ENCODE measurements around a stretch of chr17.

DNA sequence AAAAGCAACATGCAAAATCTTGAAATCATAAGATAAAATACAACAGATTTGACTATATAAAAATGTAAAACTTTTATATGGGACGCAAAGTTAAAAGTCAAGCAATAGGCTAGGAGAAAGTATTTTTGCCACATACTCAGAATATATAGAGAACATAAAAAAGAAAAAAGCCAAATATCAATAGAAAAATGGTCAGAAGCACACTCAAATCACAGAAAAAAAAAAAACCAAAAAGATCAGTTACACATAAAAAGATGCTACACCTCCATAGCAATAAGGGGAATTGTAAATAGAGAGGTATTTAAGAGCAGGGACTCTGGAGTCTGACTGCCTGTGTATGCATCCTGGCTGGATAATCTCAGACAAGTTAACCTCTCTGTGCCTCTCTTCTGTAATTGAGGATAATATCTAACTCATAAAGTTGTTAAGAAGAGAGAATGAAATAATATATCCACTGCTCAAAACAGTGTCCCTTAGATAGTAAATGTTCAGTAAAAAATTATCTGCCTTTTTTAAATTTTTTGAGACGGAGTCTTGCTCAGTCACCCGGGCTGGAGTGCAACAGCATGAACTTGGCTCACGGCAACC is 130.0 kb upstream of the CORO6 start:
- PRO-cap: no peak
- RAMPAGE, long total RNA, 4 experiments: no peak in any of the 4 experiments

DNA sequence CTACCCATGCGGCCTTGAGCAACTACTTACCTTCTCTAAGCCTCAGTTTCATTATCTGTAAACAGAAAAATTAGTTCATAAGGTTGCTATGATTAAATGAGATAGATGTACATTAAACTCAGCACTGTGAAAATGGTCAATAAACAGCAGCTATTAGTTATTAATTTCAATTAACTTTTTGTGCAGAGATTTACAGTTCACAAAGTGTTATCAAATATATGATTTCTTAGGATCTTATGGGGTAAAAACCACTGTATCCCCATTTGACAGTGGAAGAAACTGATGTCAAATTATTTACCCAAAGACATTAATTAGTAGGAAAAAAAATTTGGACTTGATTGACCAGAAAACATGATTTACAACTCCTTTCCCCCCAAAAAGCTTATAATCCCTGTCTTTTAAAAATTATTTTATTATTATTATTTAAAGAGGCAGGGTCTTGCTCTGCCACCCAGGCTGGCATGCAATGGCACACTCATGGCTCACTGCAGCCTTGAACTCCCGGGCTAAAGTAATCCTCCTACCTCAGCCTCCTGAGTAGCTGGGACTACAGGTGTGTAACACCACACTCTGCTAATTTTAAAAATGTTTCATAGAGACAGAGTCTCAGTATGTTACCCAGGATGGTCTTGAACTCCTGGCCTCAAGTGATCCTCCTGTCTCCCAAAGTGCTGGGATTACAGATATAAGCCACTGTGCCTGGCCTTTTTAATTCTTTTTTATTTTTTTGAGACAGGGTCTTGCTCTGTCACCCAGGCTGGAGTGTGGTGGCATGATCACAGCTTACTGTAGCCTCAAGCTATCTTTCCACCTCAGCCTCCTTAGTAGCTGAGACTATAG is 135.8 kb upstream of the CORO6 start:
- PRO-cap: no peak
- RAMPAGE, long total RNA, 4 experiments: no peak in any of the 4 experiments

DNA sequence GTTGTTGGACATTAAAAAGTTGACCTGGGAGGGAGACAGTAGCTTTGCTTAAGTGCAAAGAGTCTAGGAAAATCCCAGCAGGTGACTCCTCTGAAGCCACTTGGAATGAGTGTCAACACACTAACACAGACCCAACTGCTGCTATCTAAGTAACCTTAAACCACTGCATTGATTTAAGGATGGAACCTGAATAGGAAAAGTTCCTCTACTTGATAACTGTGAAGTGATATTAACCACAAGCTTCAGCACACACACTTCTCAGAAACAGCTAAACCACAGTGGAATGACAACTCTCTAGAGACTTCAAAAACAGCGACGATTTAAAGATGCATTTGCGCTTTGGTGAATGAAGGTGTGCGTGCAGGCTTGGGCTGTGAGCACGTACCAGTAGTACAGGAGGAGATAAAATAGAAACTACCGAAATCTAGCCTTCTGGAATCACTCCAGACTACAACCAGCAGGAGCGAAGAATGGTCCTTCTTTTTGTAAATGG is 137.6 kb upstream of the CORO6 start:
- PRO-cap: unidirectional peak, plus-strand start at position 261 of the sequence
- RAMPAGE, long total RNA, 4 experiments: no peak in any of the 4 experiments

GRCh38 chr17:29863113-29863737 is 66.8 kb downstream of the SSH2 start:
- PRO-cap: no peak
- RAMPAGE, long total RNA, 4 experiments: no peak in any of the 4 experiments

DNA sequence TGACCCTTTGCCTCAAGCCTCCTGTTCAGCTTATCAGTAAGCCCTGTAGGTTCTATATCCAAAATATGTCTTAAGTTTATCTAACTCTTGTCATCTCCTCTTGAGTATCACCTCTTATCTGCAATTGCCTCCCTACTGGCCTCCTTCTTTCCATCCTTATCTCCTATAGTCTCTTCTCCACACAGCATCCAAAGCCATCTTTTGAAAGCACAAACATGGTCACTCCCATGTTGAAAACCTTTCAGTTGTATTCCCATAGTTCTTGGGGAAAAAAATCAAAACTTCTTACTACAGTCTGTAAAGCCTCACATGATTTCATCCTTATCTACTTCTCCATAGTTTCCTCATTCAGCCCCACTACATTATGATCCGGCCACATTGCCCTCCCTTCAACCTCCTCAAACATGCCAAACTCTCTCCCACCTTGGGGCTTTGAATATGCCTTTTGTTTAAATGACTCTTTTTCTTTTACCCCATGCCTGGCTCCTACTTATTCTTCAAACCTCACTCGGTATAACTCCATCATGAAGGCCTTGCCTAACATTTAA is 54.6 kb downstream of the SSH2 start:
- PRO-cap: no peak
- RAMPAGE, long total RNA, 4 experiments: no peak in any of the 4 experiments

- PRO-cap: no peak
- RAMPAGE, long total RNA, 4 experiments: no peak in any of the 4 experiments
Observed at GRCh38 chr17:30248068-30249400, 13.0 kb upstream of the SLC6A4 start.

DNA sequence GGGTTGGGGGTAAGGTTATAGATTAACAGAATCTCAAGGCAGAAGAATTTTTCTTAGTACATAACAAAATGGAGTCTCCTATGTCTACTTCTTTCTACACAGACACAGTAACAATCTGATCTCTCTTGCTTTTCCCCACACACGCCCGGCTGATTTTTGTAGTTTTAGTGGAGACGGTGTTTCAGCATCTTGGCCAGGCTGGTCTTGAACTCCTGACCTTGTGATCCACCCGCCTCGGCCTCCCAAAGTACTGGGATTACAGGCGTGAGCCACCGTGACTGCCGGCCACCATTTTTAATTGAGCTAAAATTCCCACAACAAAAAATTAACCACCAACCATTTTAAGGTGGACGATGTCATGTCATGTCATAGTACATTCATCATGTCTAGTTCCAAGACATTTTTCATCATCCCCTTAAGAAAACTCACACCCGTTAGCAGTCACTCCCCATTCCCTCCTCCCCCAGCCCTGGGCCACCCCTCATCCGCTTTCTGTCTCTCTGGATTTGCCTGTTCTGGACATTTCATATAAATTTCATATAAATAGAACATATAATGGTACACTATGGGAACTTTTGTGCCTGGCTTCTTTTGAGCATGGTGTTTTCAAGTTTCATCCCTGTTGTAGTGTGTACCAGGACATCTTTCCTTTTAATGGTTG is 123.5 kb downstream of the CRLF3 start:
- PRO-cap: no peak
- RAMPAGE, long total RNA, 4 experiments: no peak in any of the 4 experiments

- PRO-cap: bidirectional peak, plus-strand start at chr17:30731647, minus-strand start at chr17:30731557
- RAMPAGE, long total RNA, 4 experiments: no peak in any of the 4 experiments
Observed at GRCh38 chr17:30731126-30732234, 93.0 kb downstream of the CRLF3 start.

- PRO-cap: no peak
- RAMPAGE, long total RNA, 4 experiments: no peak in any of the 4 experiments
Observed at GRCh38 chr17:30957782-30958733, 12.8 kb upstream of the RNF135 start.

- PRO-cap: bidirectional peak, plus-strand start at chr17:31008456, minus-strand start at chr17:31008441; bidirectional peak, plus-strand start at chr17:31008554, minus-strand start at chr17:31008525
- RAMPAGE, long total RNA, 4 experiments: start-site peak on the minus strand in 1 of 4 experiments, at chr17:31008533-31008553 at its widest, 8 reads per replicate
Observed at GRCh38 chr17:31007820-31008998, 37.4 kb downstream of the RNF135 start.

DNA sequence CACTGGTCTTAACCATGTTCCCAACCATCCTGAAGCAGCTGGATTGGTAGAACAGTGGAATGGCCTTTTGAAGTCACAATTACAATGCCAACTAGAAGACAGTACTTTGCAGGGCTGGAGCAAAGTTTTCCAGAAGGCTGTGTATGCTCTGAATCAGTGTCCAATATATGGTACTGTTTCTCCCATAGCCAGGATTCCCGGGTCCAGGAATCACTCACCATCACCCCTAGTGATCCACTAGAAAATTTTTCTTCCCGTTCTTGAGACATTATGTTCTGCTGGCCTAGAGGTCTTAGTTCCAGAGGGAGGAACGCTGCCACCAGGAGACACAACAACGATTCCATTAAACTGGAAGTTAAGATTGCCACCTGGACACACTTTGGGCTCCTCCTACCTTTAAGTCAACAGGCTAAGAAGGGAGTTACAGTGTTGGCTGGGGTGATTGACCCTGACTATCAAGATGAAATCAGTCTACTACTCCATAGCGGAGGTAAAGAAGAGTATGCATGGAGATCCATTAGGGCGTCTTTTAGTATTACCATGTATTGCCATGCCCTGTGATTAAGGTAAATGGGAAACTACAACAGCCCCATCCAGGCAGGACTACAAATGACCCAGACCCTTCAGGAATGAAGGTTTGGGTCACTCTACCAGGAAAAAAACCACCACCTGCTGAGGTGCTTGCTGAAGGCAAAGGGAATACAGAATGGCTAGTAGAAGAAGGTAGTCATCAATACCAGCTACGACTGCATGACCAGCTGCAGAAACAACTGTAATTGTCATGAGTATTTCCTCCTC is 92.9 kb downstream of the NF1 start:
- PRO-cap: no peak
- RAMPAGE, long total RNA, 4 experiments: no peak in any of the 4 experiments

- PRO-cap: no peak
- RAMPAGE, long total RNA, 4 experiments: start-site peak on the plus strand in 1 of 4 experiments, at chr17:31345323-31345360 at its widest, 9 reads per replicate
Observed at GRCh38 chr17:31345271-31345813, 23.9 kb upstream of the EVI2A start.

- PRO-cap: no peak
- RAMPAGE, long total RNA, 4 experiments: no peak in any of the 4 experiments
Observed at GRCh38 chr17:31431997-31432693, 40.7 kb downstream of the RAB11FIP4 start.

DNA sequence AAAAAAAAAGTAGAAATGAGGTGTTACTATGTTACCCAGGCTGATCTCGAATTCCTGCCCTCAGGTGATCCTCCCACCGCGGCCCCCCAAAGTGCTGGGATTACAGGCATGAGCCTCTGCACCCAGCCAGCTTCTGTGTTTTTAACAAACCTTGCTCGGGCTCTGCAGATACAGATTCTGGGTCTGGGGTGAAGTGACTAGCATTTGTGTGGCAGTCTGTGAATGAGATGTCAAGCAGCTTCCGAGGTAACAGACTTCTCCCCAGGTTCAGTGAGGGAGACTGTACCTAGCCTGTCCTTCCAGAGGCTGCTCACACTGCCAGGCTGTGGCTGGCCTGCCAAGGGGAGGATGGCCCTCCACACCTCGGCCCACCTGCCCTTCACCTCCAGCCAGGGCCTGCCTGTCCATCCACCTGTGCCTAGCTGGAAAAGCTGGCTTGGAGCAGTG is 103.2 kb downstream of the RAB11FIP4 start:
- PRO-cap: no peak
- RAMPAGE, long total RNA, 4 experiments: no peak in any of the 4 experiments

DNA sequence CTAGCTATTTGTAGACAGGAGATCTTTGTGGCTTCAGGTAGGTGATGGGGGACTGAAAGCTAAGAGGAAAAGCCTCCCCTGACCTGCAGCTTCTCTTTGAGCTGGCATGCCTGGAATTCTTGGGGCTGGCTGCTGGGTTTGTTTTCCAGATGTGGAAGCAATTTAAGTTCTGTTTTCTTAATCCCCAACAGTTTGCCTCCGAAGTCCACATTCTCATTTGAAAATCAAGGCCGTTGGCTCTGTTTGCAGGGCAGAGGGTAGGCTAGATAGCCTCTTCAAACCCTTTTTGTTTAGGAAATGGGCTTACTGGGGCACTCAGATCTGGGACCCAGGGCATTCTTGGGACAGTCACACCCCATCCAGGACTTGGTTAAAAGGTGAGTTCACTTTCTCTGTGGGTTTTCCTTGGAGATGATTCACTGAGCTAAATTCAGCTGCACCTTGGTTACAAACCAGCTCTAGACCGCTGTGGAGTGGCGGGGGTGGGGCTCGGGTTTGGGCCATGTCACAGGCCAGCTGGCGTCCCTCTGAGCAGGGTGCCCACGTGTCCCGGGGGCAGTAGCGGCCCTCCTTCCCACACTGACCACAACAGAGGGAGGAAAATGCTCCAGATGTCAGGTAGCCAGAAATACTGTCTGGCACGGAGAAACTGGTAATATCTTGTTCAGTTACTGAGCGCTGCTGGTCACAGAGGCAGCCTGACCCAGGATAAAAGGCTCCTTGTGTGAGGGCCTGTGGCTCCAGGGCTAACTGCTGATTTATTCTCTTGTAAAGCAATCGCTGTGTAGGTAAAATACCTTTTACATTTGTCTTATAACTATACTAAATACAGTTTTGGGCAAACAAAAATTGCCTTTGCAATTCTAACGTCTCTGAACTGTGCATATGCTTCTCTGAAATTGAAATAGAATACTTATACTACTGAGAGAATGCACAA is 108.6 kb downstream of the RAB11FIP4 start:
- PRO-cap: no peak
- RAMPAGE, long total RNA, 4 experiments: no peak in any of the 4 experiments

DNA sequence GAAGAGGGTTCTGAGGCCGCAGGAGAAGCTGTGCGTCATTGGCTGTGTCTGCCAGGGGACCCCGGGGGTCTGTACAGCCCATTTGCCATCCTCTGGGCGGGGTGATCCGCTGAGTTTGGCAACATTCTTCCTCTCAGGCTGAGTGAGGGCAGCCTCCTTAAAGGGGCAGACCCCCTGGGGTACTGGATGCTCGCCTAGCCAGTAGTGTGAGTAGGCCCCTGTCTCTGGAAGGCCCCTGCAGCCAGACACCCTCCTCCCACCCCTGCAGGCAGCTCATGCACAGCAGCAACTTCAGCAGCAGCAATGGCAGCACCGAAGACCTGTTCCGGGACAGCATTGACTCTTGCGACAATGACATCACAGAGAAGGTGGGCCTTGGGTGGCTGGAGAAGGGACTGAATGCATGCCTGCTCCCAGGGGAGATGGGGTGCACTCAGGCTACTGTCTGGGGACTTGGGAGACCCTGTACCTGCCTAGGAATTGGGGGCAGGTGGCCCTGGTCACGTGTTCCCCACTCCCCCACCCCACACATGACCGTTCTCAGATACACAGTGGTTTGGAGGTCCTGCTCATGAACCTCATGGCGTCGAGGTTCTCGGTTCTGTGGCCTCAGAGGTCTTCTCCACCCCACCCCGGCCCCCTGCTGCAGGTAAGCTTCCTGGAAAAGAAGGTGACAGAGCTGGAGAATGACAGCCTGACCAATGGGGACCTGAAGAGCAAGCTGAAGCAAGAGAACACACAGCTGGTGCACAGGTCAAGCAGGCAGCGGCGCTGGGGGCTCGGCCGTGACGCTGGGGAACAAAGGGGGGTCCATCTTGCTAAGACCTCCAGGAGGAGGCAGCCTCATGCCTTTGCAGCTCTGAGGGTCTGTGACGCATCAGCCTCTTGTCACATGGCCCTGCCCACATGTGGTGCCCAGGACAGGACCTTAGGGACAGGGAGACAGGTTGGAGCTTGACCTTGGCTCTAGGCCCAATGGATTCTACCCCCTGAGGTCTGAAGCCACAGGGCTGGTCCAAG is 132.1 kb downstream of the RAB11FIP4 start:
- PRO-cap: no peak
- RAMPAGE, long total RNA, 4 experiments: no peak in any of the 4 experiments

DNA sequence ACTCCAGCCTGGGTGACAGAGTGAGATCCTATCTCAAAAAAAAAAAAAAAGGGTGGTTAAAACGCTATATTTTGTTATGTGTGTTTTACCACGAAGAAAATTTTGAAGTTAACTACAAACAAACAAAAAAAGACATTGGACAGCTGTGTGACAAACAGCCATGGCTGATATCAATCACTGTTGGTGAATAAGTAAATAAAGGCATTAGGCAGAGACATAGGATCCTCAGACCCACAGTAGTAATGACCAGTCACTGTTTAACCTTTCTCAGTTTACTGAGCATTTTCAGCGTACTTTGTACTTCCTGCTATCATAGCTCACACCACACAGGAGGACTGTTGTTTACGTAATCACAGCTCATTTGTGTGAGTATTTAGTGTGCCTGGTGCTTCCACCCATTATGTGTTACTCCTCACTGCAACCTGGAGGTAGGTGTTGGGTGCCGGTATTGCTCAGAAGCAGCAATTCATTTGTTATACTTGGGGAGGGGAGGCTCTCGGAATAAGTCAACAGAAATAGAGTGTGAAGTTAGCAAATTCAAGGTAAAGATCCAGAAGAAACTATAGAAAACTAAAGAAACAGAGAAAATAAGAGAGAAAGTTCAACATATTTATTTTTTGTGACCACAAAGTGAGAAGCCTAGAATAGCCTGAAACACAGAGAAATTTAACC is 55.3 kb downstream of the COPRS start:
- PRO-cap: no peak
- RAMPAGE, long total RNA, 4 experiments: no peak in any of the 4 experiments

DNA sequence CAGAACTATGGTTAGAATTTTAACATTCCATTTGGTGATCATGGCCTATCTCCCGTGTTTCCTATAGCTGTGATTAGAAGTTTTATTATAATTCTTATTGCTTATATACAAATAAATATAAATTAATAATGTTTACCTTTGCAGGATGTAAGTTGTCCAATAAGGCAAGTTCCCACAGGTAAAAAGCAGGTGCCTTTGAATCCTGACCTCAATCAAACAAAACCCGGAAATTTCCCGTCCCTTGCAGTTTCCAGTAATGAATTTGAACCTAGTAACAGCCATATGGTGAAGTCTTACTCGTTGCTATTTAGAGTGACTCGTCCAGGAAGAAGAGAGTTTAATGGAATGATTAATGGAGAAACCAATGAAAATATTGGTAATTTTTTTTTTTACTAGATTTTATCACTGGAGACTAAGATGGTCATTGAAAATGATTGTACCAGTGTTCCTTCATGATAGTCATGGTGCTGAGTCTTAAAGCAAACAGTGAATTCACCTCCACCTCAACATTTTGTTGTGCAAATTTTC is 31.8 kb upstream of the LRRC37B start:
- PRO-cap: no peak
- RAMPAGE, long total RNA, 4 experiments: no peak in any of the 4 experiments

DNA sequence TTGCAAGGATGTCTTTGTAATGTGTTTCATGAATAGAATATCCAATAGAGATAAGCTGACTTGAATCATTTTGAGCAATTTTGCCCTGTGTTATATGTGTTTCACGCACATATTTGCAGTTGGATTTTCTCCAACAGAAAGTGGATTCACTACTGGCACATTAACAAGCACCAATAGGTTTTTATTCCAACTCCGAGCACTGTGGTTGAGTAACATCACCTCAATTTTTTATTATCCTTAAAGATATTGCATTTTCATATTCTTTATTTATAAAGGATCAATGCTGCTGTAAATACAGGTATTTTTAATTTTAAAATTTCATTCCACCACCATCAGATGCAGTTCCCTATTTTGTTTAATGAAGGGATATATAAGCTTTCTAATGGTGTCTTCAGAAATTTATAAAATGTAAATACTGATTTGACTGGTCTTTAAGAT is 7.2 kb upstream of the LRRC37B start:
- PRO-cap: no peak
- RAMPAGE, long total RNA, 4 experiments: no peak in any of the 4 experiments

GRCh38 chr17:32104155-32104641 is 38.1 kb upstream of the RHOT1 start:
- PRO-cap: no peak
- RAMPAGE, long total RNA, 4 experiments: no peak in any of the 4 experiments

Data from esophagus muscularis mucosa (tissue), 4 donors.